HT-29 (cell line): ENCODE measurements around the gene MSMB.

GRCh38 chr10:43689955-43690774 is 41.5 kb upstream of the ZNF32 start:
- RAMPAGE, long total RNA, result no peak

- RAMPAGE, long total RNA, result no peak
These were observed 218.1 kb upstream of the ZNF32 start for GRCh38 chr10:43866880-43867149.

GRCh38 chr10:44253855-44254066 is 131.1 kb downstream of the CXCL12 start:
- RAMPAGE, long total RNA, result no peak

GRCh38 chr10:44380740-44381272 is 4.1 kb downstream of the CXCL12 start:
- RAMPAGE, long total RNA, result no peak

DNA sequence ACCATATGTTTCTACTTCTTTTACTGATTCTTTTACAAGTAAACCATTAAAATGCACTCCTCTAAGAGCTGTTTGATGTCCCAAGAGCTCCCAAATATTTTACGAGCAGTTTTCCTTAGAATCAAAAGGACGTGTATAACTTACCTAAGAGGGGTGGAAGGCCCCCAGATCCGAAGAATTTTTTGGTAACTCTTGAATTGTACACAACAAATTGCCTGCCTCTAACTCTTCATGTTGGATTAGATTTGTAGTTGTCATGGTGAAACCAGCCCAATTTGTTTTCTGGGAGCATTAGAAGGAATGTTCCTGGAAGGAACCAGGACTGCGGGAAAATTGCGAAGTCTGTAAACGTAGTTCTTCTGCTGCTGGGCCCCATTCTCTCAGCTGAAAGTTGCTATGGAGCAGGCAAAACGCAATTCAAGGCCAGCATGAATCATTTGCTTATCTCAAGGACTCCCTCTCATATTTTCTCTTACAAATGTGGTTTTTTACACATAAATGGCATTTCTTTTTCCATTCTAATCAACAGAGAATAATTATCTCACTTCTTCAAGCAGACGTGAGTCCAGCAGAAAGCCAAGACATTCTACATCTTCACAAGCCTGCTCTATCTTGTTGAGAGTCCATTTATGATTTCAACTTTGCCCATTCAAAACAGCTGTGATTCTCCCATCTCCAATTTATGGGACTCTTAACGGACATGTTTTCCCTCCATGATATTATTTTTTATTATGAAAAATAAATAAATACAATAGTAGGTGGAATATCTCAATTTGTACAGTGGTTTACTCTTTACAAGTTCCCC is 124.6 kb upstream of the TMEM72 start:
- RAMPAGE, long total RNA, result no peak

DNA sequence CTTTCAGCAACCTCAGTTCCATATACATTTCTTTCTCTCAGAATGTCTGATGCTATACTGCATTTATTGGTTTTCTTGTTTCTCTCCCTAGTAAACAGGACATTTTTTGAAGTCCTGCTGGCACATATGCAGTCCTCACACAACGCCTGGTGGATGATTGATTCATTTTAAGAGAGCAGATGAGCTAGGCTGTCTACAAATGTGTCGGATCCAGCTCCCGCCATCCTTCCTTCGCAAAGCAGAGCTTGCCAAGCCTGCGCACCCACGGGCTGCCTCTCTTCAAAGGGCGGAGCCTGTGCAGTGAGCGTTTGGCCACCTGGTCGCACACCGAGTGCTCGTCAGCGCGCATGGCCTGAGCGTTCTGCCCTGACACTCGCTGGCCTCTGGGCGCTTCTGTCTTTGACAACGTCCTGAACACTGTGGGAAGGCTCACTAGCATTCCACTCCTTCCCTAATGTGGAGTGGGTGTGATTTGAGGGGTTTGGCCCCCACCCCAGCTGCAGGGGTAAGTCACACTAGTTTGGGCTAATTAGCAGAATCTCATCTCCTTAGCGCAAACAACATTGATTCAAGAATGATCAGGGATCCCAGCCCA is 47.1 kb upstream of the TMEM72 start:
- RAMPAGE, long total RNA, result no peak

GRCh38 chr10:45004425-45004818 is 3.7 kb downstream of the ZNF22 start:
- RAMPAGE, long total RNA, result no peak

GRCh38 chr10:45408895-45409415 is 34.9 kb downstream of the ALOX5 start:
- RAMPAGE, long total RNA, result no peak

GRCh38 chr10:45460879-45461689 is 74.1 kb downstream of the MARCHF8 start:
- RAMPAGE, long total RNA, result no peak

GRCh38 chr10:45970995-45971450 is 1.3 kb upstream of the TIMM23 start:
- RAMPAGE, long total RNA, result no peak

GRCh38 chr10:45971674-45972189 is 557 bp upstream of the TIMM23 start:
- RAMPAGE, long total RNA, result no peak

GRCh38 chr10:46045998-46046744 is at the start of gene MSMB:
Gene MSMB, minus strand, starts transcription at chr10:46046269.
- RAMPAGE, long total RNA, result no peak

DNA sequence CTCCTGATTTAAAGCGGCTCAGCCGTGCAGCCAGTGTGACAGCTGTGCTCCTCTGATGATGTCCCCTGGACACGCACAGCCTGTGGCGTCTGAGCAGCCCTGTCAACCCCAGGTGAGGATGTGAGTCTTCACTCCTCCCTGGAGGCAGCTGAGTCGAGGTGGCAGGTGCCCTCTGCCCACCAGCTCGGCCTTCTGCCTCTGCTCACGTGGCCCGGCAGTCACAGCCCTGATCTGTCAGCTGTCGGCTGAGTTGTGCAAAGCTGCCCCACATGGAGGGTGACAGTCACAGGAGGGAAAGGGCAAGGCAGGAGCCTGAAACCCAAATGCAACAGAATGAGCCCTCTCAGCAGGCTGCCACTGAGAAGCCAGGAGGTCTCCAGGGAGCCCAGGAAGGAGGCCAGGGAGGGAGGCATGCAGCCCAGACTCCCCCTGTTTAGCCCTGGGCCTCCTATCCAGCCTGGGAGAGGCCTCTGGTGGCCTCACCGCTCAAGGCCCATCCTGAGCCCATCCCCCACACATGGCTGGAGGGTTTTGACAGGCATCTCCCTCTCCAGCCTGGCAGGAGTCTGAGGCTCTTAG is 13.3 kb downstream of the ANTXRL start:
- RAMPAGE, long total RNA, result no peak

DNA sequence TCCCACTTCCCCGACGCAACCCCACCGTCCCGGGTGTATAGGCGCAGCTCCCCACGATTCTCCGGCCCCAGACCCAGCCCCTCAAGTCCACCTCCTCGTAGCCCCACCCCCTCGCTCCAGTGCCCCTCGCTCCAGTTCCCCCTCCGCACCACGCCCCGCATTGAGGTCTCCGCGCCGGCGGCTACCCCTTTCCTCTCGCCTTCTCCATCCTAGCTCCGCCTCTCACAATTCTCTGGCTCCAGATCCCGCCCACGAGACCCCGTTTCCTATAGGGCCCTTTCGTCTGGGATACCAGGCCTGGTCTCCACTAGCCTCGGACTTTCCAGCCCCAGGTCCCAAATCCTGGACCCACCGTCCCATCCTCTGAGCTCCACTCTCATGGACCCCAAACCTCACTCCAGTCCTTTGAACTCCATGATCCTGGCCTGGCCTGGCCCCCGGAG is 471 bp upstream of the GPRIN2 start:
- RAMPAGE, long total RNA, result no peak

DNA sequence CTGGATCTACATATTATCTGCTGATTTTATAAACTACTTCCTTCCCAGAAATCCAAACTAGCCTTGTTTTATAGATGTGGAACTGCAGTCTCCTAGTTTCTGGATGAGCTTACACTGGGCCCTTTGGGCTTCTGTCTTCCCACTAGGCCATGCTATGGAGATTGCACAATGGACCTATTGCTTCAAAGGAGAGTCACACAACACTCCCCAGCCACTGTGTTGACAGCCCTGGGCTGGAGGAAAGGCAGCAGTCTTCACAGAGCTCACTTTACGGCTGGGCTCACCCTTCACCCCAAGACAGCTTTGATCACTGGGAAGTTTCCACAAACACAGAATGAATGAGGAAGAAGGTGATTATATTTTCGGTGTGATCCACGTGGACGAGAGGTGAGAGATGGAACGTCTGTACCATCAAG is 92.8 kb upstream of the GDF10 start:
- RAMPAGE, long total RNA, result no peak

DNA sequence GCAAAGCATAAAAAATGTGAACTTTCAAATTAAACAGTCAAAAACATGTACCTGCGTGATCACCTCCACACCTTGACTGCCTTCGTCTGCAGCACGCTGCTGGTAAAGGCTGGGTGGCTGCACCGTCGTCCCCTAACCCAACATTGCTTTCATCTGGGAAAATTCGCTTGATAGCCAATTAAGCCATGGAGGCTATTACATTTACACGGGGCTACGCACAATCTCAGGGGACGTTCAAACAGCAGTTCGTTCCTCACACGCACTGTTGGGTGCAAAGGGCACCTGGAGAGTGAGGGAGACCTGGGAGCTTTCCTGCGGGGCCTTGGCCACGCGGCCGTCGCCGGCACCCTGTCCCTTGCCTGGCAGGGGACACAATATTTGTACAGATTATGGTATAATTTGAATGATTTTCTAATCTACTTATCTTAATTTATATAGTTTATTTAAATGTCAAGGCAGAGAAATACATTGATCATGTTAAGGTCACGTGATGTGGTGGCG is 76.2 kb upstream of the AGAP9 start:
- RAMPAGE, long total RNA, result no peak

- RAMPAGE, long total RNA, result no peak
These were observed 30.3 kb downstream of the MAPK8 start for GRCh38 chr10:48336681-48337238.

GRCh38 chr10:48372394-48372863 is 66.0 kb downstream of the MAPK8 start:
- RAMPAGE, long total RNA, result no peak

GRCh38 chr10:48671862-48672756 is 12.6 kb upstream of the WDFY4 start:
- RAMPAGE, long total RNA, result no peak

DNA sequence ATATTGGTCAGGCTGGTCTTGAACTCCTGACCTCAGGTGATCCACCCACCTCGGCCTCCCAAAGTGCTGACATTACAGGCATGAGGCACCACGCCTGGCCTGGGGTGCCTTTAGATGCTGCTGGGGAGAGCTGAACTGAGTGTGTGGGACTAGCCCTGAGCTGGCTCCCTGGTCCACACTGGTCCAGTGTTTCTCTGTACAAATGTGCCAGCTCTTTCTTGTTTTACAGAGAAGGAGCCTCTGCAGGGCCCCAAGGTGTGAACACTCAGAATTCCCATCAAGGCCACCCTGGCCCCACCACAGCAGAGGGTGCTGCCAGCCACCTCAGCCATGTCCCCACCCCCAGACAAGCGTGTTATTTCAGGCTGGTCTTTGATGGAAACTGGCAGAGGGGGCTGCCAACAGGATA is 68.4 kb upstream of the LRRC18 start:
- RAMPAGE, long total RNA, result no peak